Mesenchymal stem cell of Wharton's jelly (primary cell): ENCODE results near the genes CENPE and TET2.

DNA sequence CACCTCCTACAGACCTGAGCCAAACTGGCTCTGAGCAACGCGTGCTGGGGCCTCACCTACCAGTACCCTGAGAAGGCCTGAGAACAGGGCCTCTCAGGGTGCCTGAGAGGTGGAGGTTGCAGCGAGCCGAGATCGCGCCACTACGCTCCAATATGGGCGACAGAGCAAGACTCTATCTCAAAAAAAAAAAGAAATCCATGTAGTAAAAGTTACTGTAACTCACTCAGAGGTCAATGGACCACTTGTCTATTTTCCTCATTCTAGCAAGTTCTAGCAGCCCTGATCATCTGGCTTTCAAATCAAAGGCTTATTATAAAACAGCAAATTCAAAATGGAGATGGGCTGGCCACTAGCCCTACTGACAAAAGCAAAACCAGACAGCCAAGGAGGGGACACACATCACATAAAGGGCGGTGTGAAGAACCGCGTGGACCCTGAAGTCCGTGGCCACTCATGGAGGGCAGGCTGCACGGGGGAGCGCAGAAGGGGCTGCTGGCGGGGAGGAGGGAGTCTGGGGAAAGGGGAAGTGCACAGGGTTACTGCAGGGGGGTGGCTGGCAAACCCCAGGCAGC is 87.5 kb downstream of the TSPAN5 start:
- CAGE, long polyA plus RNA: no peak

- CAGE, long polyA plus RNA: no peak
Measured at GRCh38 chr4:99043252-99043828, 45.2 kb downstream of the ADH5 start.

GRCh38 chr4:99208739-99209057 is 10.3 kb downstream of the ADH6 start:
- CAGE, long polyA plus RNA: no peak

DNA sequence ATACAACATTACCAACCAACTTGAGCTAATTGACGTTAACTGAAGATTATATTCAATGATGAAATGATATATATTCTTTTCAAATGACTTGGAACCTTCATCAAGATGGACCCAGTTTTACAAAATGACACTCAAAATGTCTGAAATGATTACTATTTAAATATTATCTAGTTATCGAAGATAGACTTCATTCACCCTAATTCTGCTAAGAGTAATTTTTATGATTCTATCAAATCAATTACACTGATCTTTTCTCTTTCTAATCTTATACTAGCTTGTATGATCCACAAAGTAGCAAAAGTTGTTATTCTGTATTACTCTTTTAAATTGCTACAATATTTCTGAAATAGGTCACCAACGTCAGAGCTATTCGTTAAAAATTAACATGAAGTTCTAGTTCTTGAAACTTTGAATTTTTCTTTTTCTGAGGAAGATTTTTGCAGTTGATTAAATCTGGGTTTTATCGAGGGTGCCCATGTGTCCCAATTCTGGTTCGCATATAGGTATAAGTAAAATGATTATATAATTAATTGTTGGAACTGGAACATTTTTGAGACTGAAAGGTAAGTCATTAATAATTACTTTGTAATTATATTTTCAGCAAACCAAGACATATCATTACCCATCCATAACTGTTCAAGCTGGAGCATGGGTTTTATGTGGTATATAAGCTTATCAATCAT is 28.4 kb upstream of the ADH1C start:
- CAGE, long polyA plus RNA: no peak

DNA sequence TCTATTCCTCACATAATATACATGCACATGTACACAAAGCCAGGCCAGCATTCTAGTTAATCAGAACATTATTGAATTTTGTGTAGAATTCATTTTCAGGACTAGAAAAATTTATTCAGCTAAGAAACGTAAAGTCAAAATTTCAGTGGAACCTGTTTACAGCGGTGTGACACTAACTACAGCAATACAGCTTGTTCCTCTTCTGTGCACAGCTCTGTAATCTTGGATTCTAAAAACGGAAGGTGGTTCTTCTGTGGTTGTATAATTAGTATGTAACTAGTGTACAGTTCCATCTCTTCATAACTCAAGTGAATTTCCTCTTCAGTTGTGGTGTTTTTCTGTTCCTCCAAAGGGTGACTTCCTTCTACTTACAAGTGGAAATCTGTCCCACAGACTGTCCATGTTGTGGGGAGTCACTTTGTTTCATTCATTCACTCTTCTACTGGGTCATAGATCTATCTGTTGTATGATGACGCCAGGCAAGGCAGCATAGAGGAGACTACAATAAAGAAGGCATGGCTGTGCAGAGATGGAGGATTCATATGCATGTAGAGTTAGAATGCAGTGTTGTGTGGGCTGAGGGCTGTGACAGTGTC is 5.3 kb downstream of the DAPP1 start:
- CAGE, long polyA plus RNA: no peak

GRCh38 chr4:101127040-101127853 is 220.1 kb downstream of the PPP3CA start:
- CAGE, long polyA plus RNA: no peak

DNA sequence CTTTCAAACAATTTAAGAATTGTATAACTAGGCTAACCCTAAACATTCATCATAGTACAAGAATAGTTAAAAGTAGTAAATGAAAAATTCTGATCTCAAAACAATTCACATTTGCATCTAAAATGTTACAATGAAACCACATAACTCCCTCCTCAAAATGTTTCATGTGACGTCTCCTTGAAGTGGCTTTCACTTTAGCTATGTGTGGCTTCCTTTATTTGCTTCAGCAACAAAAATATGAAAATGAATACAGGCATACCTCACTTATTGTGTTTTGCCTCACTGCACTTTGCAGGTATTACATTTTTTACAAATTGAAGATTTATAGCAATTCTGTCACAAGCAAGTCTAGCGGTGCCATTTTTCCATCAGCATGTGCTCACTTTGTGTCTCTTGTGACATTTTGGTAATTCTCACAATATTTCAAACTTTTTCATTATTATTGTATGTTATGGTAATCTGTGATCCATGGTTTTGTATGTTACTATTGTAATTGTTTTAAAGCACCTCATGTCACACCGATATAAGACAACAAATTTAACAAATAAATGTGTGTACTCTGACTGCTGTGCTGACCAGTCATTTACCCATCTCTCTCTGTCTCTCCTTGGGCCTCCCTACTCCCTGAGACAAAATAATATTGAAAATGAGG is 18.9 kb downstream of the PPP3CA start:
- CAGE, long polyA plus RNA: no peak

DNA sequence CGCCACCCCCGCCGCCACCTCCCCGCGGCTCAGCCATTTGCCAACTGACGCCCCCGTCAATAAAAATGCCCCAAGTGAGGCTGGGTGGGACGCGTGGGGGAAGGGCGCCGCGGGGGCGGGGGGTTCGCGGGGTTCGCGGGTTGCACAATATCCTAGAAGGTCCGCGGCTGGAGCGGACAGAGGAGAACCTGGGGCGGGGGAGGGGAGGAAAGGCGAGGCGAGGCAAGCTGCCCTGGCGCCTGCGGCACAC is 945 bp downstream of the PPP3CA start:
- CAGE, long polyA plus RNA: no peak

- CAGE, long polyA plus RNA: no peak
Measured at GRCh38 chr4:102578815-102579087, 77.6 kb downstream of the NFKB1 start.

DNA sequence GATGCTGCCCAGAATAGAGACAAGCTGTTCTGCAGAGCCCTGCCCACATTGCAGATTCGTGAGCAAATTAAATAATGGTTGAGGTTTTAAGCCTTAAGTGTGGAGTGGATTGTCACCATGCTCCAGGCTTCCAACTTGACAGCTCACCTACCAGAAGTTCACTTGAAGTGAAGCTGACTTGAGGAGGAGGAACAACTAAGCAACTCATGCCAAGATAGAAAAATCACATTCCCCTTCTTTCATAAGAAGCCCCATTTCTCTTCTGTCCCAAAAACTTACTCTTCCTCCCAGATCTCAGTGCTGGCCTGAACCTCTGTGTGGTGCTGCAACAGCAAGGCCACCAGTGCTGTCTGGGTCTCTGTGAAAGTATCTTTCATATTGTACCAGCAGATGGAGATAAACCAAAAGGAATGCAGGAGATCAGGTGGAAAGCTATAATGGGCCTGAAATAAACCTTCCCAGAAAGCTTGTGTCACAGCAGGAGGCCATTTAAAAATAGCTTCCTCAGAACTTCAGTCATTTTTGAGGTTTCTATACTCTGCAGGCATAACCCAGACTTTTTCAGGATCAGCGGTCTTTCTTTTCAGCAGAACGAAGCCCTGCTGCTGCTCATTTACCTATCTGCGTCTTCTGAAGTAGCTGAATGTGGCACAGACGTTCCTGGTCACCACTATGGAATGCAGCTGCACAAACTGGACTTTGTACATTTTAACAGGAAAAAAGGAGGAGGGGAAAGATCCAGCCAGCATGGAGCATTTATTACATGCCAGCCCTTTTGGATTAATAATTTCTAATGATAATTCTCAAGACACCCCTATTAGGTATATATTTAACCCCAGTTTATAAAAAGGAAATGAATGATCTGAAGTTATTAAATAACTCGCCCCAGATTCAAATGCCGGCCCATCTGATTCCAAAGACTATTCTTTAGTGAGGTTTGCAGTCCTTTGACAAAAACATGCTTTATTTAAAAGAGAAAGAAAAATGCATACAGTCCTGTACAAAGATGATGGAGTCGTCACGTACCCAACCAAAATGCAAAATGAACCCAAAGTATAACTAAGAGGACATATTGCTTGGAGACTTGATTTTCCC is 119.6 kb downstream of the NFKB1 start:
- CAGE, long polyA plus RNA: no peak

DNA sequence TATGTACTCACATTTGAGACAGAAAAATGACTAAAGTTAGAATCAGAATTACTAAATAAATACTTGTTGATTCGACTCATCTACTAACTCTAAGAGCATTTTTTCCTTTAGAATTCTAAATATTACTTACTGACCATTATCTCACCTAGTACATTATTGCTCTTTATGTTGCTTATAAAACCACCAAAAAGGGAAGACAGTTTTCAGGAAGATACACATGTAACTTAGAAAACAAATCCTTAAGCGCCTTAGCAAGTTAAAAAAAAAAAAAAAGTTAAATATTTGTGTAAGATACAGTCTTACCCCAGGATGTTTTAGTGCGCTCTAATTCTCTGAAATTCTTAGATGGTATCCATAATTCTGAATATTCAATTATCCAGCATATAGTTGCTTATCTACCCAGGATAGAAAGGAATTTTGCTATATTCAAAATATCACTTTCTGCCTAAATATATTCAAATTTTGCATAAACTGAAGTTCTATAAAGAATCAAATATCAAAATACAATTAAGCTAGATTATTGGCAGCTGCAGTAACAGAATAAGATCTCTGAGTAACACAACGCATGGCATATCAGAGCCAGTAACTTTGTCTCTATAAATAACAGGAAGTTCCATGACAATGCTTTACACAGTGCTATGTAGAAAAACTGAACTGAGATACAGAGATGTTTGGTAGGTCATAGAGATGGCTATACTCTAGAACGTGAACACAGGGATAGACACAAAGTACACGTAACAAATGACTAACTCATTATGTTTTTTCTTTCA is 18.4 kb downstream of the UBE2D3 start:
- CAGE, long polyA plus RNA: no peak

- CAGE, long polyA plus RNA: no peak
Measured at GRCh38 chr4:102828217-102828413, 764 bp upstream of the UBE2D3 start.

- CAGE, long polyA plus RNA: no peak
Measured at GRCh38 chr4:102867987-102868566, 715 bp upstream of the CISD2 start.

- CAGE, long polyA plus RNA: no peak
Measured at GRCh38 chr4:102868567-102868934, 241 bp upstream of the CISD2 start.

GRCh38 chr4:103099170-103099429 is 534 bp downstream of the BDH2 start:
- CAGE, long polyA plus RNA: no peak

DNA sequence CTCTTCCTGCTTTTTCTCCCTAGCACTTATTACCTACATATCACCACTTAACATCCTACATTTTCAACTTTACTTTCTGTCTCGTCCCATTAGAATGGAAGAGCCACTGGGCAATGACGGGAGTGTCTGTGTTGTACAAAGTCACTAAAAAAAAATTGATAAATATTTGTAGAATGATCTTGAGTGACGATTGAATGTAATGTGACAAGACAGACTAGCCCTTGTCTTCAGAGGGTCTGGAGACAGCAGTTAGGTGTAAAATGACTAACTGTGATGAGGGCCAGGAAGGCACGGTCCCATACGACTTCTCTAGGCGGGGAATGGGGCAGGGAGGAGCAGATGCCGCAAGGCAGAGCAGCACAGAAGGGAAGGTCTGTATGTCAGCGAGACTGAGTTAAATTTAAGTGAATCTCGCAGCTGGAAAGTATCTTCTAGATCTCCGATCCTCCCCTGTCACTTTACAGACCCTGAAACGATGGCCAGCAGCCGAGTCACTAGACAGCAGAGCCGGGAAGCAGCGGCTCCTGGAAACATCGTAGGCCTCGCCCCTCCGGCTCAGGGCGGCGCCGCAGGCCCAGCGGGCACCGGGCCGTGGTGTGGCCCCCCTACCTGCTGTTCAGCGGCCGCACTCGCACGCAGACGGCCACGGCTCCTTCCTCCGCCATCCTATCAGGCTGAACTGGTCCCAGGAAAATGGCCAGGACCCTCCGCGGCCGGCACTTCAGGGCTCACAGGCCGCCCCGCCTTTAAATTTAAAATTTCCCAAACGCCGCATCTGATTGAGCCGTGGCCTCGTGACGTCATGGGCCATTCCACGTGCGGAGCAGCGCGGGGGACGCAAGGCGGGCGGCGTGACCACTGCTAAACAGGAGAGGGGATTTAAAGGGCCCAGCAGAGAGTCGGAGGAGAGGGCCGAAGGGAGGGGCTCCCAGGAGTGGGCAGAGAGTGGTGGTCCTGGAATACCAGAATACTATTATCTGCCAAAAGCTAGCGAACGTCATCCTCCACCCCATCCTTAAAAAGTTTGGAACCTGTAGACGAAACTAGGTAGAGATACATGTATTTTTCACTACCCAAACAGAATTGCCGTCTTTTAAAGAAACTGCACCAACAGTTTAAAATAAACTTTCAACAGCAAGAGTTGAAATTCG is at the start of gene CENPE:
CENPE (minus strand) TSS at position 689 of the 1,151 bp plus-strand sequence.
- CAGE, long polyA plus RNA: no peak

DNA sequence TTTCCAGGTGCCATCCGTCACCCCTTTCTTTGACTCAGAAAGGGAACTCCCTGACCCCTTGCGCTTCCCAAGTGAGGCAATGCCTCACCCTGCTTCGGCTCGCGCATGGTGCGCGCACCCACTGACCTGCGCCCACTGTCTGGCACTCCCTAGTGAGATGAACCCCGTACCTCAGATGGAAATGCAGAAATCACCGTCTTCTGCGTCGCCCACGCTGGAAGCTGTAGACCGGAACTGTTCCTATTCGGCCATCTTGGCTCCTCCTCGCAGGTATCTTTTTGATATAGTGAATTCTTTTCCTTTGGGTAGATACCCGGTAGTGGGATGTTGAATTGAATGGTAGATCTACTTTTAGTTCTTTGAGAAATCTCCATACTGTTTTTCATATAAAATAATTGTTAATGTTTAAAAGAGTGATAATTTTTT is 57.9 kb upstream of the CENPE start:
- CAGE, long polyA plus RNA: no peak

DNA sequence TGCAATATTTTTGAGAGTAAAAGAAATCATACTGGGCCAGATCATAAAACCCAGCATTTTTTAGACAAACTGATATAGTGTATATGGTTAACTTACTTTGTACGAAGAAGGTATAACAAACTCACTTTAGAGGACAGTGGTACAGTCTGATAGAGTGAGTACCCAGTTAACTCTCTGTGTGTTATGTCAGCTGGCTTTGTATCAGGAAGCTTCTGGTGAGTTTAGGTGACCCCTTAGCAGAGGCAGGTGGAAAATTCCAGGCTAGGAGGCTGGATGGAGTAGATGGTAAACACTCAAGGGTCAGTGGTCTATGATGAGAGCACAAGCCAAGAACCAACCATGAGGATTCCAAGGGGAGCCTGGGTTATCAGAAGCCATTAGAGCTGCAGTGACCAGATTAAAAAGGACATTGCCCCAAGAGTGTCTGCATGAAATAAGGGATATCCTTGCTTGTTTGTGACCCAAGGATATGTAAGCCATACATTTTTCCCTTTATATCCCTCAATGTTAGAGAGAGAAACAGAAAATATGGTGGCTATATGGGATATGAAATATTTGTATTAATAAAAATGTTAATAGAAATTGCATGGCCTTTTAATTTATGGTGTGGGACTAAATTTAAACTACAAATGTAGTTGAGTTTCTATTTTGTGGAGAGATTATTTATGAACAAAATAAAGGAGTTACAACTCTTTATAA is 227.4 kb upstream of the CENPE start:
- CAGE, long polyA plus RNA: no peak

DNA sequence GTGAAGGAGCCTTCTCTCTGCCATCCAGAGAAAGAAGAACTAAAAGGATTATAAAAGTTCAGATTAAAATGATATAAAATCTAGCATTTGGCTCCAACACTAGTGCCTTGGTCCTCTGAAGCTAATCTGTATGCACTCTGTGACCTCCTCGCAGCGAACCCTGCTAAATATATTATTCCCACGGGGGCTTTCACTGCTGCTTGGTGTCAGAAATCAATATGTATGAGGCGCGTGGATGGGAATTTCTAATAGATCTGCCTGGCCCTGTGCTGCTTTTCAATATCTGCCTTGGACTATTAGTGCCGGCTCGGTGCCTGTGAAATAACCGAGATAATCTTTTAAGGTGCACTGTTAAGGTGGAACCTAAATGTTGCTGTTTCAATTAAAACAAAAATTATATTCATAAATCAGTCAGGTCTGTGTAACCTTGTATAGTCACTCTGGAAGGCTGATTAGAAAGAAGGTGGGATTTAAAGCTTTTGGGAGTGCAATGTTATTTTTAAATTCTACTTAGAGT is 69.6 kb downstream of the CXXC4 start:
- CAGE, long polyA plus RNA: no peak

GRCh38 chr4:105146591-105147020 is at the start of gene TET2:
TET2 (plus strand) TSS chr4:105146876.
- CAGE, long polyA plus RNA: no peak